ENCODE measurements around the genes SKIC8, MORF4L1 and MINAR1.

DNA sequence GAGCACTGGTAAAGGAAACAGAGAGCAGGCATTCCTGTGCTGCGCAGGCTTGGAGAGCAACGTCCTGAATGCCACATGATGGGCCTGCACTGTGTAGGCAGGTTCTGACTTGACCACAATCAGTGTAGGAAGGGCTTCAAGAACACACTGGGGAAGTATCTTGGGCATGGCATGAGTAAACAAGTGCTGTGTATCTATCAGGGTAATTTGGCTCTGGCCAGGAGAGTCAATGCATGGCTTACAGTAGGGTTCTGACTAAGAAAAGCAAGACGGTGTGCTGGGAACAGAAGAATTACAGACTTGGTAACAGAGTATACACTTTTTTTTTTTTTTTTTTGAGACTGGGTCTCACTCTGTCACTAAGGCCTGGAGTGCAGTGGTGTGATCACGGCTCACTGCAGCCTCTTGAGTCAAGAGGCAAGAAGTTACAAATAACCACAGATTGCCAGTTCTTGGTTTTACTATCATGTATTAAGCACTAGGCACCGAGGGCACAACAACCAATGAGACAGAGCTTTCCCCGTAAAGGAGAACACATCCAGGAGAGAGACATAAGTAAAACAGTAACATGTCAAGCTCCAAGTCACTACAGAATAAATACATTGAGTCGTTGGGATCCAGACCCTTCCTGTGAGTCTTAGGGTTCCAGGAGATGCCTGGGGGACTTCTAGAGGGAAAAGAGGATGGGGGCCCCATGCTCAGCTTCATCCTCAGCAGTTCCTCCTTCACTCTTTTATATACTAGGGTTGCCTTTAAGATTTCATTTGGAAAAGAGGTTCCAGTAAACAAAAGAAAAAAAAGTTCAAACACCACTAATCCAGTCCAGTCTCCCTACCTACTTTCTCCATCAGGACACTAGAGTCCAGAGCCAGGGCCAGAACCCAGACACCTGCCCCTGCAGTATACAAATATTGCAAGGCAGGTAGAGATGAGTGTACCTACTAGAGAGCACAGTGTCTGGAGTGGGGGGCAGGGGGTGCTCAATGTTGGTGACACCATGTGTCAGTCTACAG lies 30.4 kb downstream of the TBC1D2B start:
- PRO-cap, 3 experiments = no peak in any of the 3 experiments

- PRO-cap, 3 experiments = peak in 1 of 3 experiments; most common plus-strand start chr15:78050656 (in 1)
Observed at GRCh38 chr15:78050588-78050904, 27.0 kb downstream of the TBC1D2B start.

GRCh38 chr15:78056692-78057186 lies 20.8 kb downstream of the TBC1D2B start:
- PRO-cap, 3 experiments = peak in 1 of 3 experiments; most common plus-strand start chr15:78056959 (in 1); most common minus-strand start chr15:78056972 (in 1)

- PRO-cap, 3 experiments = no peak in any of the 3 experiments
Observed at GRCh38 chr15:78264970-78265255, 551 bp downstream of the DNAJA4 start.

- PRO-cap, 3 experiments = peak in 1 of 3 experiments; most common plus-strand start chr15:78265684 (in 1); most common minus-strand start chr15:78265399 (in 1)
Observed at GRCh38 chr15:78265256-78266025, 1.1 kb downstream of the DNAJA4 start.

DNA sequence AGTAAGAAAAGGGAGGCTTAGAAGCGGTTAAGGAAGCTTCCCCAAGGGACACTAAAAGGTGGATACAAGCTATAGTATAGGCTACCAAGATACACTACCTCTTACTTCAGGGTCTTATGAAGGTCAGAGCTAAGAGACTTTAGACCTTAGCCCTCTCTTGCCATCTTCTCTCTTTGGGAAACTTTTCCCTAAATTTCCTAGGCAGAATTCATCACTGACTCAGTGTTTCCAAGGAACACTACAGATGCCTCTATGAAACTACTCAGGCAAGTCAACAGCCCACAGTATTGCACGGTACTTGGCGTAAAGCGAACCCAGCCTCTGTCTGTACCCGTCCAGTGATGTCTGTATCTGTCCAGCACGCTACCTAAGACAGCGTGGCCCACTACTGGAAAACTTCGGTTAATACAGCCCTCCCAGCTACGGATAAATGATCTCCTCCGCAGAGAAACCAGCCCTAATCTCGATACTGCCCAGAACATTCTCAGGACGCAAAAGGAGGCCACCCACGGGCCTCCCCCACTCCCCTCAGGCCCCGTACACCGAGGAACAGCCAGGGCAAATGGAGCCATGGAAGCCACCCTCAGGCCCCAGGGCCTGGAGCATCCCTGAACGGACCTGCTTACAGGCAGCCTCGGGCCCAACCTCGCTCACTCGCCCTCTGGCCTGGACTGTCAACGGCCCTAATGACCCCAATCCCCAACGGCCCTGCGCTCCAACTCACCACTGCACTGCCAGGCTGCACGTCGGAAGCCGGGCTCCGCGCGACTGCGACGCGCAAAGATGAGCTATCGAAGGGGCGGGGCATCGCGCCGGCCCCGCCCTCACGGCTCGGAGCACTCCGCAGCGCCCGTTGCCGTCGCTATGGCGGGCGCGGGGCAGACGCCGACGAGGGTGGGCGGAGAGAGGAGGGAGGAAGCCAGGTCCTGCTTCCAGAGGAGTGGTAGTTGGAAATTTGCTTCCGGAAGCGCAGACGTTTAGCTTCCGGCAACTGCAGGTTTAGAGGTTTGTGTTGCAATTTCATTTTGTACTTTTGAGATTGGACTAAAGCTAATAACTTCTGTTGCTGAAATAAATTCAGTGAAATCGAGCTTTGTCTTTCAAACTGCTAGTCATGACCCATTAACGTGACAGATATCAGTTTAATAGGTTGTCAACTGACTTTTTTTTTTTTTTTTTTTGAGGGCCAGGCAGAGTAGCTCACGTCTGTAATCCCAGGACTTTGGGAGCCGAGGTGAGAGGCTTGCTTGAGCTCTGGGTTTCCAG lies at the start of gene SKIC8:
SKIC8 (minus strand) TSS at position 772 of the 1,266 bp plus-strand sequence.
- PRO-cap, 3 experiments = peak in 3 of 3 experiments; most common plus-strand start position 881 of the sequence (in 3); most common minus-strand start position 772 of the sequence (in 3)

DNA sequence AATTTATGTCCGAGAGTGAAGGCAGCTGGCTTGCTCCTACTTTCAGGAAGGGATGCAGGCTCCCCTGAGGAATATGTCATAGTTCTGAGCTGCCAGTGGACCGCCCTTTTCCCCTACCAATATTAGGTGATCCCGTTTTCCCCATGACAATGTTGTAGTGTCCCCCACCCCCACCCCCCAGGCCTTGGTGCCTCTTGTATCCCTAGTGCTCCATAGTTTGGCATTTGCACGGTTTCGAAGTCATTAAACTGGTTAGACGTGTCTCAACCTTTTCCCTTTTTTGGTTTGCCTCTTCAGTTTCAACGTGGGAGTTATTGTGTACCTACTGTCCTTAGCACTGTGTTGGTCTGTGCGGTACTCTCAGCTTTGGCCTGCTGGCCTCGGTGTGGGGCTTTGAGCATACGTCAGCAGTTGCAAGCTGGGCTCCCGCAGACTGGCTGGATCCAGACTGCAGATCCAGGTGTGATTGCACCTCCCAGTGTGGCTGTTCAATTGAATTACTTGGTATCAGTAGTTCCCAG lies 7.9 kb downstream of the CRABP1 start:
- PRO-cap, 3 experiments = peak in 2 of 3 experiments; most common plus-strand start position 446 of the sequence (in 2); most common minus-strand start position 210 of the sequence (in 1)

DNA sequence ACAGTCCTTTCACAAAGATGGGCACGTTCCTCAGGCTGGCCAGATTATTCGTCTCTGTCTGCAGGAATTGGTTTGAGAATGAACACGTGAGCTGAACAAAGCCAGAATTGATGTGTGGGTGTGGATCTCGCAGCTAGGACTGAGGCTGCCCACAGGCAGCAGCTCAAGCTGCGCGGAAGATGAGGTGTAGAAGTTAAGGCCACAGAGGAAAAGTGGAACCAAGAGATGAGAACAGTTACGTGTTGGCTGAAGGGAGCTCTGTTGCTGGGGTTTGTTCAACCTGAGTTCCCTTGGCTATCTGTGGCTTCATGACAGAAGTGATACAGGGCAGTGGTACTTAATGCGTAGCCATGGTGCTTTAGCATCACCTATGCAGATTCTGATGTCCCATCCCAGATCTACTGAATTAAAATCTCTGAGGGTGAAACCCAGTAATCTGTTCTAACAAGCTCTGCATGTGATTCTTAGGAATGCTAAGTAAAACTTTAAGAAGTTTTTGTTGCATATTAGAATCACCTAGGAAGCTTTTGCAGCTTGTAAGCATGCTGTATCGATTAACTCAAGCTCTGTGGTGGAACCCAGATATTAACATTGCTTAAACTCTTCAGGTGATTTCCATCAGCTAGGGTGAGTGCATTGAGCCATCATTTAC lies 9.2 kb downstream of the PSMA4 start:
- PRO-cap, 3 experiments = no peak in any of the 3 experiments

DNA sequence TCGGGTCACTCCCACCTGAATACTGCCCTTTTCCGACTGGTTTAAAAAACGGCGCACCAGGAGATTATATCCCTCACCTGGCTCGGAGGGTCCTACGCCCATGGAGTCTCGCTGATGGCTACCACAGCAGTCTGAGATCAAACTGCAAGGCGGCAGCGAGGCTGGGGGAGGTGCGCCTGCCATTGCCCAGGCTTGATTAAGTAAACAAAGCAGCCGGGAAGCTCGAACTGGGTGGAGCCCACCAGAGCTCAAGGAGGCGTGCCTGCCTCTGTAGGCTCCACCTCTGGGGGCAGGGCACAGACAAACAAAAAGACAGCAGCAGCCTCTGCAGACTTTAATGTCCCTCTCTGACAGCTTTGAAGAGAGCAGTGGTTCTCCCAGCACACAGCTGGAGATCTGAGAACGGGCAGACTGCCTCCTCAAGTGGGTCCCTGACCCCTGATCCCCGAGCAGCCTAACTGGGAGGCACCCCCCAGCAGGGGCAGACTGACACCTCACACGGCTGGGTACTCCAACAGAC lies 79.2 kb upstream of the CHRNB4 start:
- PRO-cap, 3 experiments = no peak in any of the 3 experiments

DNA sequence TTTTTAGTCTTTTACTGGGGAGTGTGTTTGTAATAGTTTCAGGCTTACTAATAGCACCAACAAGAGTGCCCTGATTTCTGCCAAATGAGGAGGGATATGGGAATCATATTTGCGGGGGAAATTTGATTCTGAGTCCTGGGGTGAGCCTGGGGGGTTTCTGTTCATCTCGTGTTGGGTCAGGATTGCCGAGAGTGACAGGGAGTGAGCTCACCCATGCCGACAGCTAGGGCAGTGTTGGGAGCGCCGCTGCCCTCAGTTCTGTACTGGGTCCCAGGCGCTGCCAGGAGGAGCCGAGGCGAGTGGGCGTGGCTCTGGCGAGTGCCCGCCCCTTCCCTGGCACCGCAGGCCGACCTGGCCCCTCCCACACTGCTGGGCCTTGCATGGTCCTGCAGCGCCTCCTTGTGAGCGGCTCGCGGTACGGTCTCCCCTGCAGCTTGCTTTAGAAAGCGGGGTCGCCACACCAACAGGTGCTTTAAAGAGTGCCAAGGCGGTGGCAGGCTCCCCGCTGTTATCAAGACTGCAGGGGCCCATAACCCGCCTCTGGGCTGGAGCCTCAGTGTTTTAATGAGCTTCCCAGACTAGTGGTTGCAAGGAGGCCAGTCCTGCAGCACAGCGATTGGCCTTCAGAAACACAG lies 60.3 kb downstream of the ADAMTS7 start:
- PRO-cap, 3 experiments = no peak in any of the 3 experiments

- PRO-cap, 3 experiments = no peak in any of the 3 experiments
Observed at GRCh38 chr15:78798242-78798715, 13.0 kb downstream of the ADAMTS7 start.

- PRO-cap, 3 experiments = no peak in any of the 3 experiments
Observed at GRCh38 chr15:78811844-78812526, 721 bp upstream of the ADAMTS7 start.

DNA sequence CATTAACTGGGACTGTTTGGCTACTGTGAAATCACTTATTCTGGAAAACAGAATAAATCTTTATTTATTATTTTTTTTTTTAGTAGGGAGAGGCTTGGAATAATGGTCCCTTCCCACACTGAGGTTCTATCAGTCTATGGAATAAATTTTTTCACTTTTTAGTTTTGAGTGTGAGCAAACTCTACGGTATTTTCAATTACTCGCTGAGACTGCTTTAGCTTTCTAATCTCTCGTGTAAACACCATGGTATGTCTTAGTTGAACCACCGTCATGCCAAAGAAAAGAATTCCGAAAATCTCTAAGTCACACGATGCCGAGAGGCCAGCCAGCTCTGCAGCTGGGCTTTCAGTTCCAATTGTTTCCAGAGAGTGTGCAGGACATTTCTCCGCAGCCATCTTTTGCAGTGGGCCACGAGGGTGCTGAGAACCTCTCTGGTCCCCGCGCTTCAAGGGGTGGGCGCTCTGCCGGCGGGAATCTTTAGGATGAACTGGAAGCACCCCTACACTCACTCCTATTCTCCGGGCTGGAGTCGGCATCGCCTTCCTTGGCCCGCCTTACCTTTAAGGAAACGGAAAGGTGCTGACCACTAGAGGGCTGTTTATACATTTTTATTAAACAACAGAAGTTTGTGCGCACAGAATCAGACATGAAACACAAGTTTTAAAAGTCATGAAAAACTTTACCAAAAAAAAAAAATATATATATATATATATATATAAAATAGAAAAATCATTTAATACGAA lies 12.8 kb upstream of the MORF4L1 start:
- PRO-cap, 3 experiments = no peak in any of the 3 experiments

DNA sequence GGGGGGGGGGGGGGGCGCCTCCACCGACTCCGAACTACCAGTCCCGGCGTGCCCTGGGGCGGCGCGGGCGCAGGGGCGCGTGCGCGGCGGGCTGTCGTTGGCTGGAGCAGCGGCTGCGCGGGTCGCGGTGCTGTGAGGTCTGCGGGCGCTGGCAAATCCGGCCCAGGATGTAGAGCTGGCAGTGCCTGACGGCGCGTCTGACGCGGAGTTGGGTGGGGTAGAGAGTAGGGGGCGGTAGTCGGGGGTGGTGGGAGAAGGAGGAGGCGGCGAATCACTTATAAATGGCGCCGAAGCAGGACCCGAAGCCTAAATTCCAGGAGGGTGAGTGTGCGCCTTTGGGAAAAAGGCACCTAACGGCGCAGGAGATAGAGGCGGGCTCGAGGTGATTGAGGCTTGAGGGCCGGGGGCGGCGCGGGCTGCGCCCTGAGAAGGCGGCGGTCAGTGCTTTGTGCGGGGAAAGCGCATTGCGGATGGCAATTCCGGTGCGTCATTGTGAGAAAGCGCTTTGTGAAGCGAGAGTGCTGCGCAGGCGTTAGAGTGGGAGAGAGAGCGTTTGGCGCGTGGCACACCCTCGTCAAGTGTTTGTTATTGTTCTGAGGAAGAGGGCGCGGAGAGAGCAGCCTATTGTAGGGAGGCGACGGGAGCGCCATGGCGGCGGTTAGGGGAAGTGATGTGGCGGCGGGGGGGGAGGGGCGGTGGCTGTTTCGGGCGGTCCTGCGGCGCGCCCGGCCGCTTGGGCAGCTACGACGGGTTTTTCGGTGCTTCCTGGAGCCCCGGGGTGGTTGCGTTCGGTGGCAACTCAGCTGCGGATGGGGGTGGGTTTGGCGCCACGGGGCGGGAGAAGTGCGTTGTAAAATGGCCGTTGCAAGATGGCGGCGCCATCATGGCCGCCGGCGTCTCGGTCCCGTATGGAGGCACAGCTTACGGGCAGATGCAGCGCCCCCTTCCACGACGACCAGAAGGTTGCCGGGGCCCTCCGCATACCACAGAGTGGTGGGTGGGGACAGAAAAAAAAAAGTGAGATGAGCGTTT lies at the start of gene MORF4L1:
MORF4L1 (plus strand) TSS at position 154 of the 1,032 bp plus-strand sequence.
- PRO-cap, 3 experiments = peak in 3 of 3 experiments; most common plus-strand start position 237 of the sequence (in 2); most common minus-strand start position 141 of the sequence (in 2)

GRCh38 chr15:78930849-78931395 lies 13.9 kb downstream of the CTSH start:
- PRO-cap, 3 experiments = peak in 2 of 3 experiments; most common plus-strand start chr15:78931218 (in 1); most common minus-strand start chr15:78930939 (in 1)

- PRO-cap, 3 experiments = no peak in any of the 3 experiments
Observed at GRCh38 chr15:78995601-78996346, 50.9 kb upstream of the CTSH start.

DNA sequence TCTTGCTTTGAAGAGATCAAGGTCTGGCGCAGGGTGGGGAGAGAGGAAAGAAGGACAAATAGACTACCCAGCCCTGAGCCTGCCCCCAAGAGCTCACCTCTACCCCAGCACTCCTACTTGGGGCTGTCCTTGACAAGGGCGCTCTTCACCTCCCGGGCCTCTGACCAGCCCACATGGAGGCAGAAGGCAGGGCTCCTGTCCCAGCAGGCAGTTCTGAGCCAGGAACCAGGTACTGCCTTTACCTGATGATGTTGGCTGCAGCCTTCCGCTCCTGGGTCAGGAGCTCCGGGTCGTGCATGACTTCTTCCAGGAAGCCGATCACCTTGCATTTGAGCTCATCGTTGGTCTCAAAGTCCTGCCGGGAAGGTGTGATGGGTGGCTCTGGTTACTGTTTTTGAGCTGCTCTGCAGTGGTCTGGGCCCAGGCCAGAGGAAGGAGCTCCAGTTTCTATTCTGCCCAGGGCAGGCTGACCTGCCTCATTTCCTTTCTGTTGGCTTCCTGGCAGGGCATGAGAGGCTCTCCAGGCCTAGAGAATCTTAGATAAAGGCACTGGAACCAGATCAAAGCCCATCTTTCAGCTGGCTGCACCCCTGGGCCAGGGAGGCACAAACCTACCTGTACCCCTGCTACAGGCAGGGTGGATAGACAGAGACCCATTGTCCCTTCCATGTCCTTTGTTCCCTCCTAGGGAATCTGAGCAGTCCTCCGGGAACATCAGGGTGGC lies 53.2 kb upstream of the CTSH start:
- PRO-cap, 3 experiments = no peak in any of the 3 experiments

- PRO-cap, 3 experiments = no peak in any of the 3 experiments
Observed at GRCh38 chr15:79004294-79004860, 59.5 kb upstream of the CTSH start.

- PRO-cap, 3 experiments = no peak in any of the 3 experiments
Observed at GRCh38 chr15:79036883-79037263, 53.7 kb downstream of the RASGRF1 start.

DNA sequence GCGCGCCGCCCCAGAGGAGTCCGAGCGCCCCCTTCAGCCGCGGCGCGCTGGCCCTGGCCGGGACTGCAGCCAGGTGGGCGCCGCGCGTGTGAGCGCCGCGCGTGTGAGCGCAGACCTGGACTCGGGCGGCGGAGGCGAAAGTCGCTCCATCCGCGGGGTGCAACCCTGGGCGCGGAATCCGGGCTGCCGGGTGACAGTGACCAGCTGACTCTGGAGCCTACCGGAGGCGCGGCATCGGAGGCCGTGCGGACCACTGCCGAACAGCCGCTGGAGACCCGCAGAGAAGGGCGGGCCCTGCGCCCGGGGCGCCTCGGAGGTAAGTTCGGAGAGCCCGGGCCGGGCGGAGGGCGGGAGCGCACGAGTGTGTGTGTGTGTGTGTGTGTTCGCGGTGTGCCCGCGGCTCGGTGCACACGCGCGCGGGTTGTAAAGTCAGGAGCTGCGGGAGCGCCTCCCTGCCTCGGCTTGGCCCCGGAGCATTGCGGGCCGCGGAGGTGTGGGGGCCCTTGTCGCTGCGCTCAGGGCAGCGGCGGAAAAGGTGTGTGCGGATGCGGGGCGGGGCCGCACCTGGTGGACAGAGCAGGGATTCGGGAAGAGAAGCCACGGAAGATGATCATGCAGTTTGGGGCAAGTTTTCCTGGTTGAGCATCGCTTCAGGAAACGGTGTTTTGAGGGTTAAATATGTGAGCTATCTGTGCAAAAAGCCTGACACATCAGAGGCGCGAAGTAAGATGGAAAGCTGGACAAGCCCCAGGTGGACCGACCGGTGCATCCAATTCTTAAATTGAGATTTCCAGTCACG lies at the start of gene MINAR1:
MINAR1 (plus strand) TSS at position 112 of the 799 bp plus-strand sequence.
- PRO-cap, 3 experiments = no peak in any of the 3 experiments

All from Metastatic Breast Carcinoma in the Ovary (tissue), 3 donors.